Heart (tissue), 3 donors: ENCODE results near the genes IFFO1, LPAR5 and C12orf57.

- RAMPAGE, long total RNA, 2 experiments: no peak in any of the 2 experiments
These were observed at the start of gene IFFO1 for GRCh38 chr12:6555206-6556127. IFFO1 (minus strand) TSS chr12:6556042.

GRCh38 chr12:6605185-6605616, 2.0 kb downstream of the CHD4 start:
- RAMPAGE, long total RNA, 2 experiments: no peak in any of the 2 experiments

GRCh38 chr12:6631897-6632746, 3.6 kb downstream of the LPAR5 start:
- RAMPAGE, long total RNA, 2 experiments: no peak in any of the 2 experiments

DNA sequence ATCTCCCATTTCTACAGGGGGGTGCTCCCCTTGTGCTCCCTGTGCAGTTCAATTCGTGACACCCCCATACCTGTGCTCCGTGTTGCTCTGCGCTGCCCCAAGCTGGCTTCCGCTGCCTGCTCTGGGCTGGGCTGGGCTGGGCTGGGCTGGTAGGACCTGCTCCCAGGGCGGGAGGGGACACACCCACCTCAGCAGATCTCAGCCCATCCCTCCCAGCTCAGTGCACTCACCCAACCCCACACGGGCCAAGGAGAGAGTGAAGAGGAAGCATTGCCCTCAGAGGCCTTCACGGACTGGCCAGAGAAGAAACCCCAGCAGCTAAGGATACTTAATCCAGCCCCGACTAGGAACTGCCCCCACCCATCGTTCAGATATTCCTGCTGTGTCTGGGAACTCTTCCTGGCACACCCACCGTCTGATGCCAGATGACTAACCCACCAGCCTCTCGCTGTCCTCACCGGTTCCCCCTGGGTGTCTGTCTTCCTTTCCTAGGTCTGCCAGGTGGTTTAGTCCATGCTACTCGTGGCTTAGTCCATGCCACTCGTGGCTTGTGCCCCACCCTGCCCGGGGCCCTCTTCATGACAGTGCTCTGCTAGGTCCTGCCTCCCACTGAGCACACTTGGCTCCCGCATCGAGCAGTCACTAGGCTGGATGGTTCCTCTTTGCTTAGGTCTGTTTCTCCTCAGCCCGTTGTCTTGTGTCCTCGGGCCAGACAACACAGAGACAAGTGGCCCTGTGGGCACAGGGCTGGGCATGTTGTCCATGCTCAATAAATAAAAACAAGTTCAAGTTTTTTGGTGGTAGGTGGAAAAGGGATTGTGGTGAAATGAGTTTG, at the start of gene LPAR5:
TSS of gene LPAR5 (minus strand) at position 123 of the 835 bp plus-strand sequence.
- RAMPAGE, long total RNA, 2 experiments: start-site peak on the minus strand in 1 of 2 experiments, centred at position 135 of the sequence, 8 to 15 reads per replicate

- RAMPAGE, long total RNA, 2 experiments: no peak in any of the 2 experiments
These were observed 2.5 kb upstream of the LPAR5 start for GRCh38 chr12:6638084-6638758.

DNA sequence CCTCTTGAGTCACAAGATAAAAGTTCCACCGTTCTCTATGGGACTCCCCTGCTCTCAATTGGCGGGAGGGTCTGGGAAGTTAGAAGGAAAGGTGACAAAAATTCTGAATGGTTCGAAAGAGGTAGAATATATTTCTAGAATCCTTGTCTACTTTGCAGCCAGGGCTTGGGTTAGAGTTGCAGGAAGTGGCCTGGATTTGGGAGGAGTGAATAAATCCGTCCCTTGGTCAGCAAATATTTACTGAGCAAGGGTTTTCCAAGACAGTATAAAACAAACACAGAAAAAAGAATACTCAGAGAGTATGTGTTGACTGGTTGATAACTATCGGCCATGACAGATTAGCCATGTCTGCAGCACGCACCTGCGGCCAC, 3.4 kb downstream of the LAG3 start:
- RAMPAGE, long total RNA, 2 experiments: no peak in any of the 2 experiments

DNA sequence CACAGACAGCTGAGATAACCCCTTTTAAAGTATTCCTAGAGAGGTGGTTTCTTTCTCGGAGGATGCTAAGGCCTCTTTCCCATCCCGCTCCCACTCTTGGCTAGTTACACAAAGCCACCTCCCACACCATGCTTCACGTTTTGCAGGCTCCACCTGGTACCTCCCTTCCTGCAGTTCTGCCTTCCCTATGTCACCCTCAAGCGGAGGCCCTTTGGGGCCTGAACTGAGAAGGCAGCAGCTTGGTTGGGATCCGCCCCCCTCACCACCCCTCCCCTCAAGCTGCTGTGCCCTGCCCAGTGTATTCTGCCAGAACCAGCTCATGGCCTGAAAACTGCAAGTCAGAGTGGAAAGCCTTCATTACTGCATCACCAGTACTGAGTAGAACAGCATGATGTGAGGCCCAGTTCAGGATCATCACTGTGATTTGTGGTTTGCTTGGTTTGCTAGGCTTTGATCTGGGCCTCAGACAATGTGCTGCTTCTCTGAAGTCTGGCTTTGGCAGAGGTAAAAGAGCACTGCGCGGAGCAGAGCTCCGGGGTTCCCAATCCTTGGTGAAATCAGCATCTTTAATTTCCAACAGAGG, 1.1 kb downstream of the USP5 start:
- RAMPAGE, long total RNA, 2 experiments: no peak in any of the 2 experiments

DNA sequence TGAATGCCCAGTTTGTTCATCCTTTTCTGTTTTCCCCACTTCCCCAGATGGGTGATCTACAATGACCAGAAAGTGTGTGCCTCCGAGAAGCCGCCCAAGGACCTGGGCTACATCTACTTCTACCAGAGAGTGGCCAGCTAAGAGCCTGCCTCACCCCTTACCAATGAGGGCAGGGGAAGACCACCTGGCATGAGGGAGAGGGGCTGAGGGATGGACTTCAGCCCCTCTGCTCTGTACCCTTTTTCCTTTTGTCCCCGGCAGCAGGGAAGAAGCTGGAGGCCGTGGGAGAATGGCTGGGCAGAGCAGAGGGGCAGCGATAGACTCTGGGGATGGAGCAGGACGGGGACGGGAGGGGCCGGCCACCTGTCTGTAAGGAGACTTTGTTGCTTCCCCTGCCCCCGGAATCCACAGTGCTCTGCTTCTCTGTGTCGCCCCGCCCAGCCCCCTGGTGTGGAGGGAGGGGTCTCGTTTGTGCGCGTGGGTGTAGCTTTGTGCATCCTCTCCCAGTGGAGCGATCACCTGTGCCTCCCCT, 1.3 kb upstream of the TPI1 start:
- RAMPAGE, long total RNA, 2 experiments: no peak in any of the 2 experiments

DNA sequence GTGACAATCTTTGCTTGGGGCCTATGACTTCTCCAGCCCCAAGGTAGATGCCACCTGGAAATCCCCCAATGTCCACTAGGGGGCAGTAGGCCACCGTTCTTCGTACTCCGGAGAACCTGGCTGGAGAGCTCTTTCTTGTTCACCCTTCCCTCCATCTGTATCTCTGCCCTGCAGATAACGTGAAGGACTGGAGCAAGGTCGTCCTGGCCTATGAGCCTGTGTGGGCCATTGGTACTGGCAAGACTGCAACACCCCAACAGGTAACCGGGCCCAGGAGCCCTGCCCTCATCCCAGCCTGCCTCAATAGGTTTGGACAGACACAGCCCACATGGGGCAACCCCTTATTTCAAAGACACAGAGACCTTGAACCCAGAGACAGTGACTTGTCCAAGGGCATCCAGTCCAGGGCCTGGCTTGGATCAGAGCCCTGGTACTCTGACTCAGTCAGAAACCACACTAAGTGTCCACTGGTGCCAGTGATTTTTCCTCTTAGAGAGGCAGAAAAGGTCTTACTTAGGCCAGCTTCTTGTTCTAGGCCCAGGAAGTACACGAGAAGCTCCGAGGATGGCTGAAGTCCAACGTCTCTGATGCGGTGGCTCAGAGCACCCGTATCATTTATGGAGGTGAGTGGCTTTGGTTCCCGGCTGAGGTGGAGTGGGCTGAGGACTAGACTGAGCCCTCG, 2.3 kb downstream of the TPI1 start:
- RAMPAGE, long total RNA, 2 experiments: no peak in any of the 2 experiments

- RAMPAGE, long total RNA, 2 experiments: no peak in any of the 2 experiments
These were observed 3.7 kb upstream of the ATN1 start for GRCh38 chr12:6923818-6924744.

DNA sequence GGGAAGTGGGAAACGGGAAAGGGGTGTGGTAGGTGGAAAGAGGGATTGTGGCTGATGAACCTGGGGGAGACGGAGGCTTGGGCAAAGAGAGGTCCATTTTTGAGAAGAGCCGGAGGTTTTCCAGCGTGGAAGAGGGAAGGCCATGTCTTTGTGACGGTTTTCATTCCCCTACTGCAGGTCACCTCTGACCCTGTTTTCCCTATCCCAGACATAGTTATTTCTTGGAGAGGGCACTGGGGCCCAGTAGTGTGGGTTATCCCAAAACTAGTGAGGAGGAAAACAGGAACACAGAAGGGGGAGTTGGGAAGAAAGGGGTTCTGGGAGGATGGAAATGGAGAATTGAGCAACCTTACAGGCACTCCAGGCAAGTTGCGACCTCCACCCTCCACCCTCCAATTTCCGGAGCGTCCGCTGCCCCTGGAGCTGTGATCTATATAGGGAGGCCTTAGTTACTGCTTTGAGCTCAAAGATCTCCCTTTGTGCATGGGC, 1.2 kb downstream of the ATN1 start:
- RAMPAGE, long total RNA, 2 experiments: no peak in any of the 2 experiments

- RAMPAGE, long total RNA, 2 experiments: start-site peak on the plus strand in 2 of 2 experiments, at chr12:6943991-6944113 at its widest, 3,174 to 6,009 reads per replicate
These were observed at the start of gene C12orf57 for GRCh38 chr12:6943189-6944377. C12orf57 (plus strand) TSS chr12:6944022.

DNA sequence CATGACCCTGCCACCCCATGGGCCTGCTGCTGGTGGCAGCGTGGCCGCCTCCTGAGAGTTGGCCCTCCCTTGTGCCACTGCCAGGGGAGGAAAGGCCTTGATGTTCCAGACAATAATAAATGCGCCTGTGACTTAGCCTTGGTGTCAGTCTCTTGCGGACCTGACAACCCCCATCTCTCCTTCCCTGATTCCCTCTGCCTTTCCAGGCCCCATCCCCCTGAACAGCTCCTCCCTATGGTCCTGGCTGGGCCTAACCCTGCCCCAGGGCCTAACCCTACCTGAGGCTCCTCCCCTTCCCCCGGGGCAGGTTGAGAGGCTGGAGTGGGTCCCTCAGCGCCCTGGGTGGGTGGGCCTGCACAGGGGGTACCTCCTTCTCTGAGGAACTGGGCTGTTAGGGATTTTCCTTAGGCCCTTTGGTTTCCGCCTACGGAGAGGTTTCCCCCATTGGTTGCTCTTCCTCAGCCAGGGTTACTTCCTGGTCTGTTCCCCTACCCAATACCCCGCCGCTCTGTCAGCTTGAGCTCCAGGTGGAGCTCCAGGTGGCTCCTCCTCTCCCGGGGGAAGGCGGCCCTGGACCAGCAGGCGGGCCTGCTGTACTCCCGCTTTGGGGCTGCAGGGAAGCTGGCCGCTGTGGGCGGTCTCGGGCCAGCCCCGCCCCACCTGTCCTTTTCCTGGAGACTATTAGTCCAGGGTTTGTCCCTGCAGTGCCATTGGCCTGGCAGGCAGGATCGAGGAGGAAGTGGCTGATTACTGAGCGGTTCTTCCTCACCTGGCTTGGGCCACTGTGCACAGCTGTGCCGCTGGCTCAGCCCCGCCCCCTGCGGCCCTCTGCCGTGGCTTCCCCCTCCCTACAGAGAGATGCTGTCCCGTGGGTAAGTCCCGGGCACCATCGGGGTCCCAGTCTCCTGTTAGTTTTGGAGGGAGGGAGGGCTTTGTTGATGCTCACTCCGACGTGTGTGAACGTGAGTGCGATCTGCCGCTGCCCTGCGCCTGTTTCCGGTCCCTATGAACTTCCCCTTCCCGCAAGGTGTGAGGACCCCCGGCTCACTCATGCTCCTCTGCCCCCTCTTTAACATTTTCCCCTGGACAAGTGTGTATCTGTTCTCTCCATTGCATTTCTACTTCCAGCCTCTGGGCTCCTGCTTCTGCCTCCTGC, 2.4 kb downstream of the C12orf57 start:
- RAMPAGE, long total RNA, 2 experiments: no peak in any of the 2 experiments

GRCh38 chr12:6948082-6948700, 3.0 kb upstream of the PTPN6 start:
- RAMPAGE, long total RNA, 2 experiments: no peak in any of the 2 experiments

DNA sequence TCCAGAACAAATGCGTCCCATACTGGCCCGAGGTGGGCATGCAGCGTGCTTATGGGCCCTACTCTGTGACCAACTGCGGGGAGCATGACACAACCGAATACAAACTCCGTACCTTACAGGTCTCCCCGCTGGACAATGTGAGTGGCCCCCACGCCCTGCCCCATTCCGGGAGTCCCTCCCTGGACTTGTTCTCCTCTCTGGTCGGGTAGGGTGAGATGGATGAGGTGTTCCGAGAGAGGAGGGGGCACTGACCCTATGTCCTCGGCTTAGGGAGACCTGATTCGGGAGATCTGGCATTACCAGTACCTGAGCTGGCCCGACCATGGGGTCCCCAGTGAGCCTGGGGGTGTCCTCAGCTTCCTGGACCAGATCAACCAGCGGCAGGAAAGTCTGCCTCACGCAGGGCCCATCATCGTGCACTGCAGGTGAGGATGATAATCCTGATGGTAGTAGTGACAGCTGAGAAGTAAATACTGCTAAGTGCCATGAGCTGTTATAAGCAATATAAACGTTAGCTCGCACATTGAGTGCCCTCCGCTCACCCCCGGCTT, 6.6 kb downstream of the PTPN6 start:
- RAMPAGE, long total RNA, 2 experiments: no peak in any of the 2 experiments

DNA sequence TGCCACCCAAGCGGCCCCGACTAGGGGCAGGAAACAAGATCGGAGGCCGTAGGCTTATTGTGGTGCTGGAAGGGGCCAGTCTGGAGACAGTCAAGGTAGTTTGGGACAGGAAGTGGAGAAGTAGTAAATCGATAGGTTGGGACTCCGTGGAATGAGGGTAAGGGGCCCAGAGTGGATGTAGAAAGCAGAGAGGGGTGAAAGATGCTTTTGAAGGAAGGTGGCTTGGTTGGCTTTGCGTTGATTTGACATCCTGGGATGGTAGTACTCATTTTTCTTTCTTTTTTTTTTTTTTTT, 231 bp downstream of the EMG1 start:
- RAMPAGE, long total RNA, 2 experiments: no peak in any of the 2 experiments

GRCh38 chr12:6994931-6995261, 23.4 kb downstream of the LPCAT3 start:
- RAMPAGE, long total RNA, 2 experiments: no peak in any of the 2 experiments

GRCh38 chr12:7013719-7014432, 4.4 kb downstream of the LPCAT3 start:
- RAMPAGE, long total RNA, 2 experiments: no peak in any of the 2 experiments

GRCh38 chr12:7018898-7018990, 468 bp upstream of the LPCAT3 start:
- RAMPAGE, long total RNA, 2 experiments: no peak in any of the 2 experiments

- RAMPAGE, long total RNA, 2 experiments: no peak in any of the 2 experiments
These were observed 791 bp downstream of the C1S start for GRCh38 chr12:7061046-7061971.